Epithelial cell of proximal tubule (primary cell): ENCODE measurements around the genes SF3B5 and STXBP5.

DNA sequence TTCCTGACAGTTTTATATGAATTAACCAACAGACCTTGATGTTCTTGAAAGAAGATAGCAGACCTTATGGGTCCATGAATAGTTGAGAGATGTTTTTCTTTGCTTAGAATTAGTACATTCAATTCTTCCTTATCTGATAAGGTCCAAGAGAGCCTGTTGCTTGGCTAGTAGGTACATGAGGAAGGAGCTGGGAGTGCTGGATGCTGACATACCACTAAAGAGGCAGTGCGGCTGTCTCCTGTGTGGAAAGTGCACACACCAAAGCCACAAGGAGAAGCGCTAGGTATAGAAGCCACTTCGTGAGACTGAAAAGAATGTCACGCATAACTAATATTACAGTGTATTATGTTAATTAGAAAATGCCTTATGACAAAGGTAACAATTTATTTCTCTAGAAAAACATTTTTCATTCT is 77.7 kb downstream of the PHACTR2 start:
- RAMPAGE, long total RNA = no peak
- RRBS = no CpG with 5 or more reads among the region's 4 CpGs

DNA sequence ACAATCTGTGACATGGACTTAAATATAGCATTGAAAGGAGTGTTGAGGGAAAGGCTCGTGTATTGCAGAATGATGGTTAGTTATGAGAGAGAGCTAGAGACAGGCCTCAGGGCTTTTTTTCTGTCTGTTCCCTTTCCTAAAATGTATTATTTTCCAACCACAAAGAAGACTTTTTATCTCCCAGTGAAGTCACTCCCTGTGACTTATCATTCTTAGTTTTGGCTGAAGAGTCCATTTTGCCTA is 37.4 kb upstream of the LTV1 start:
- RAMPAGE, long total RNA = no peak
- RRBS = no CpG with 5 or more reads among the region's 1 CpG

- RAMPAGE, long total RNA = no peak
- RRBS = no CpG with 5 or more reads among the region's 2 CpGs
Observed at GRCh38 chr6:143862673-143863107, 1.6 kb upstream of the ZC2HC1B start.

DNA sequence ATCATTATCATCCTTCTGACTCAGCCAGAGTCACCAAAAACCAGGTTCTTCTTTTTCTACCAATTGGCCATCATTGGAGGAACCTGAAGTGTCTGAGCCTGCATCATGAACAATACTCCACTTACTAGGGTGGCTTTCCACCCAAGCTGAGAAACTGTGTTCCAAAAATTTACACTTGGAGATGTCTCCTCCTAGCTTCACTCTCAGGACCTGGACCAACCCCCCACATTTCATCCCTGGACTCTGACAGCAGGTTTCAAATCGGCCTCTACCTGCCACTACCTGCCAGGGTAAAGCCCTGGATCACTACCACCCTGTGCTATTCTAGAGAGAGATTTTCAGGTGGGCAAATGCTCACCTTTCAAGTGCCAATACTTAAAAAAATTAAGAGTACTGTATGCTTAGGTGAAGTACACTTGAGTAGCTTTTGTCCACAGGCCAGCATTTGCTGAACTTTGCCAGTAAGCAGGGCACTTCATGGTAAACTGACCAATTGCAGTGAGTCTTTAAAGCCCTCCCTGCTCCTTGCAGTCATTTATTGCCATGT is 58.7 kb downstream of the PLAGL1 start:
- RAMPAGE, long total RNA = no peak
- RRBS = no CpG with 5 or more reads among the region's 1 CpG

DNA sequence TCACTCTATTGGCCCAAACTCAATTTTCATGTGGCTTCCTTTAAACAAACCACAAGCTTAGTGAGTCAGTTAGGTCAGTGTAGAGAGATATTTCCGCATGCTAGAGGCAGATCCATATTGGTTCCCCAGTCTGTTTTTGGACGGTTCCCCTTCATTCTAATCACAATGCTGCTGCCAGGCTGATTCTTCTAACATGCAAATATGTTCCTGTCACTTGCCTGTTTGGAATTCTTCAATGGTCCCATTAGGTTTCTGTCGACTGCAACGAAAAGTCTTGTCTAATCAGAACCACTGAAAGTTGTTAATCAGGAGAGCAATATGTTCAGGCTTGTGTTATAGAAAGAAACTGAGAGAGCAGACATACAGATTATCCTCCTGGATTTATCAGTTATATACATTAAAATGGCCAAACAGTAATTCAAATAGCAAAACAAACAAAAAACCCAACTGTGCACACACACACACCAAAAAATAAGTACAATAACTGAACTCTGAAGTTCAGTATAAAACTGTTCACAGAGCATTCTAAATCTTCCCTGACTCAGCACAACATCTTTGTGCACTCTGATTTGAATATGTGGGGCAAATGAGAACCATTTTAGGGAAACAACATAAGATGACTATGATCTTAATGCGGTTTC is 42.0 kb downstream of the PLAGL1 start:
- RAMPAGE, long total RNA = no peak
- RRBS = no CpG with 5 or more reads among the region's 5 CpGs

DNA sequence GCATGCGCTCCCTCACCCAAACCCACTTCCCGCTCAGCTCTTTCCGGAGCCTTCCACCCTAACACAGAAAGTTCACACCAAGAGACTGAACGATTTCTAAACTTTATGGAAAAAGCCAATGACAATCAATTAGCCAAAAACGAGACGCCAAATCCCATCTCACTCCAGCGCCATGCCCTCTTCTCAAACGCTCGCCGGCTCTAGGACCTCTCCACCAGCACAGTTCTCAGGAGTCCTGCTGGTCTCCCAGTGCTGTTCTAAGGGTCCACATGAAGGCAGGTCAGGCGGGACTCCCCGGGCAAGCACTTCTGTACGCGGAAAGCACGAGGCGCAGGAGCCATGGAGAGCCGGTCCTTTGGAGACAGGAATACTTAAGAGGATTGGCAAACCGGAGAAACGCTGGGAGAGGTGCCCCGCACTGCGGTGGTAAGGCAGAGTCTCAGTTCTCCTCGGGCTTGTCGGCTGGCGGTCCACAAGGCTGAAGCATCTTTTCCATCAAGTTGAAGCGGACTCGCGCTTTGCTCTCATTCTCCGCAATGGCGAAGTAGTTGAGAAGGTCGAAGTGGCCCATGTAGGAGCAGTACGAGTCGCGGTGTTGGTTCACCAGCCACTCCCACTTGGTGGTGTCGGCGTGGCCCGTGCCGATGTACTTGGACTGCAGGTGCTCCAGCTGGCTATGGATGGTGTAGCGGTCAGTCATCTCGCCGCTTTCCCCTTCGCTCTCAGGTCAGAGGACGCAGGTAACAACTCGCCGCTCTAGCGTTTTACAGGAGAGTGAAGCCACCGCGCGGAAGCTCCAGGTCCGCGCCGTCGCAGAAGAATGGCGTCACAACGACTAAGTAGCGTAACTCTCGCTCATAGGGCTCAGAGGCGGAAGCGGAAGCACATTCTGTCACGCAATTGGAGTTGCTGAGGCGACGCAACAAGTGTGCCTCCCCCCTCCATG is at the start of gene SF3B5:
SF3B5 (minus strand) TSS at position 776 of the 946 bp plus-strand sequence.
- RAMPAGE, long total RNA = start-site peak on the minus strand centred at position 798 of the sequence, 55 bp wide, 382 and 101 reads in 2 replicates
- RRBS = 2% methylated on average over 8 of the region's 61 CpGs

- RAMPAGE, long total RNA = no peak
- RRBS = no CpG with 5 or more reads among the region's 7 CpGs
Observed at GRCh38 chr6:144151682-144152501, 1.6 kb downstream of the STX11 start.

GRCh38 chr6:144215762-144217094 is 65.9 kb downstream of the STX11 start:
- RAMPAGE, long total RNA = no peak
- RRBS = 2% methylated on average over 7 of the region's 83 CpGs

- RAMPAGE, long total RNA = no peak
- RRBS = no CpG with 5 or more reads among the region's 6 CpGs
Observed at GRCh38 chr6:144264721-144265304, 20.3 kb upstream of the UTRN start.

- RAMPAGE, long total RNA = no peak
- RRBS = no CpG with 5 or more reads among the region's 18 CpGs
Observed at GRCh38 chr6:144659067-144660341, 374.4 kb downstream of the UTRN start.

DNA sequence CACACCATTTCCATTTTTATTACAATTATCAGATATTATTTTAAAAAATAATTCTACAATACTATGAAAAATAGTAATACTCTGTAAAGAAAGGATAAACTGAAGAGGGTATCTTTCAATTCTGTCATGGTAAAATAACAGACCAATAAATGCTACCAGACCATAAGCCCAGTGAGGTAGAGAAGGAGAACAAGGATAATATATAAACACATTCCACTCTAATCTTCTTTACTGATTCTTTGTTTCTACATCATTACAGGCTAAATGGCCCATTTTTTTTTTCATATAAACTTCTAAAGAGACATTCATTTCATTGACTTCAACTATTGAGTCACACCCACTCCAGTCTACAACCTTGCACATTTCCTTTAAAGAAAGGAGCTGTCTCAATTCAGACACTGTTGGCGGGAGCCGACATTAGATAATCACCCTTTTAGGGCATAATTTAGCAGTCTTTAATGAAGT is 1.7 kb downstream of the EPM2A start:
- RAMPAGE, long total RNA = no peak
- RRBS = no CpG with 5 or more reads among the region's 2 CpGs

DNA sequence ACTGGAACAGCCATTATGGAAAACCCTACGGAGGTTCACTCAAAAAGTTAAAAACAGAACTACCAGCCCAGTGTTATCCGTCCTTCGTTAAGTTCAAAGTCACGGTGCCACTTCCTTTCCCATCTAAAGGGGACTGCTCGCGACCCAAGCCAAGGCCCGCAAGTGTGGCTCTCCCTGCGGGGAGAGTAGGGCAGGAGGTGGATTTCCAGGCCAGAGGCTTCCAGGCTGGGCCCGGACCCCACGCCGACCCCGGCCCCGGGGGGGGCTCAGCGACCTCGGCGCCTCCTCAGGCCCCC is 571 bp upstream of the RAB32 start:
- RAMPAGE, long total RNA = no peak
- RRBS = 2% methylated on average over 4 of the region's 16 CpGs

DNA sequence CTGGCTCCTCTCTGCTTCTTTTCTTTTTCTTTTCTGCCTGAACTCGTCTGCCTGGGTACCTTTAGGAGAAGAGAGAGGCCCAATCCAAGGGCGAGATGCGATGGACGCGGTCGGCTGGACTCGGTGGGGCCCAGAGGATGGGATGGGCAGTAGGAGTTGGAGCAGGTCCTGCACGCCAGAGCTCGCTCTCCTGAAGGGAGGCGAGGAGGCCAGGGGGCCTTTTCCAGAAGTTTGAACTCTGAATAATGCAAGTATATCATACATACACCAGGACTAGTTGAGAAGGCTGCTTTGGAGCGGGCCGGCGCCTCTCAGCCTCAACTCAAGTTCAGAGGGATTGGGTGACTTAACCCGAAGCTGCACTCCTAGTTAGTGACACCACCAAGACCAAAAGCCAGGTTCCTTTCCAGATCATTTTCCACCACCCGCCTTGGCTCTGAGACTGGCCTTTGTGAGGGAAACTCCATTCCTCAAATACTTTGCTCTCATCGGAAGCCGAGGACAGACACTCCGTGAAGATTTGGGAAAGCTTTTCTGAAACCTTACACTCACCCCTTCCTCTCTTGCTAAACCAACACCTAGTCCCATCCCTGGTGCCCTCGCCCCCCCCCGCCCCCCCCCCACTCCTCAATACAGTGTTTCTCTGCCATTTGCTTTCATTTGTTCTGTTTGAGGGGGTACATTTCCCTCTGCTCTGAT is 684 bp downstream of the RAB32 start:
- RAMPAGE, long total RNA = no peak
- RRBS = no CpG with 5 or more reads among the region's 20 CpGs

DNA sequence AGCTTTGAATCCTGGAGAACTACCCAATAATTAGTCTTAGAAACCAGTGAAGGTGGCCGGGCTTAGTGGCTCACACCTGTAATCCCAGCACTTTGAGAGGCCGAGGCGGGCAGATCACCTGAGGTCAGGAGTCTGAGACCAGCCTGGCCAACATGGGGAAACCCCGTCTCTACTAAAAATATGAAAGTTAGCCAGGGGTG is 29.0 kb upstream of the STXBP5 start:
- RAMPAGE, long total RNA = no peak
- RRBS = no CpG with 5 or more reads among the region's 4 CpGs

DNA sequence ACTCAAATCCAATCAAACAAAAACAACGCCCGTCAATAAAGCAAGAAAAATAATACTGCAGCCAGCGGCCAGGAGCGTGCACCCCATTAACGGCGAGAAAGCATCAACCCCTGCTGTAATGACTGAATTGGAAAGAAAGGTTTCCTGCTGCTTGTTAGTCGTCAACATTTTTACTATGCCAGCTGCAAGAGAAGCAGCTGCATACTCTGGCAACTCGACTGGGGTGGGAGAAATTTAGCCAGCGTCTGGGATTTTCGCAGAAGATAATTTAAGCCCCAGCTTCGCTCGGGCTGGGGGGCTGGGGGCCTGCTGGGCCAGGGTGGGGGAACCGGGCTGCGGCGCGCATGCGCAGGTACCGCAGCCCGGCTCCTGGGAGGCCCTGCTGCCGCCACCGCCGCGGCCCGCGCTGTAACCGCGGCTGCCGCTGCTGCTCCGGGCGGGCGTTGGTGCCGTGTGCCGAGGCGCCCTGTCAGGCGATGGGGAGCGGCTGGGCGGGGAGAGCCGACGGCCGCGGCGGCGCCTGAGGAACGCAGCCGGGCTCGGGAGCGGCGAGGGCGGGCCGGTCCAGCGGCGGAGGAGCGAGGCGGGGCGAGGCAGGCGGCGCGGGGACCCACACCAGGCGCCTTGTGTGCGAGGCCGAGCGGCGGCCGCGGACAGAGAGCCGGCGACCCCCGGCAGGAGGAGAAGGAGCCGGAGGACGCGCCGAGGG is 714 bp upstream of the STXBP5 start:
- RAMPAGE, long total RNA = no peak
- RRBS = under 1% methylated on average over 37 of the region's 72 CpGs

DNA sequence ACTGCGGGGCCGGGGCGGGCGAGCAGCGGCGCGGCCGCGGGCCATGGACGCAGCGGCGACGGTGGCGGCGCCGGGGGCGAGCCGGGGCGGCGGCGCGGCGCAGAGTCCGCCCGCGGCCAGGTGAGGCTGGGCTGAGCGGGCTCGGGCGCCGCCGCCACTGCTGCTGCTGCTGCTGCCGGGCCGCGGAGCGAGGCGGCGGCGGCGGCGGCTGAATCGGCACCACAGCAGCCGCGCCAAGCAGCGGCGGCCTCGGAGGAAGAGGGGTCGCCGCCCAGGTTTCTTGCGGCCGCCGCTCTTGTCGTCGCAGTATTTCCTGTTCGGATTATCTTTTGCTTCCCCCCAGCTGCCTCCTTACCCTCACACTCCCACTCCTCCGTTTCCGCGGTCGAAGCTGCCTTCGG is at the start of gene STXBP5:
STXBP5 (plus strand) TSS at position 360 of the 401 bp plus-strand sequence.
- RAMPAGE, long total RNA = no peak
- RRBS = under 1% methylated on average over 29 of the region's 59 CpGs

GRCh38 chr6:147222008-147222952 is 18.1 kb downstream of the STXBP5 start:
- RAMPAGE, long total RNA = no peak
- RRBS = no CpG with 5 or more reads among the region's 7 CpGs

- RAMPAGE, long total RNA = no peak
- RRBS = no CpG with 5 or more reads among the region's 5 CpGs
Observed at GRCh38 chr6:147249288-147250007, 45.2 kb downstream of the STXBP5 start.

- RAMPAGE, long total RNA = no peak
- RRBS = no CpG with 5 or more reads among the region's 8 CpGs
Observed at GRCh38 chr6:147252203-147253121, 48.2 kb downstream of the STXBP5 start.

- RAMPAGE, long total RNA = no peak
- RRBS = no CpG with 5 or more reads among the region's 7 CpGs
Observed at GRCh38 chr6:147295067-147296329, 91.3 kb downstream of the STXBP5 start.